ENCODE measurements around the gene GALNT8.

GRCh38 chr12:3315149-3315537 lies 175.9 kb upstream of the PRMT8 start:
- RAMPAGE, long total RNA: no peak
- RRBS: 2% methylated on average over 3 of the region's 11 CpGs

- RAMPAGE, long total RNA: no peak
- RRBS: no CpG with 5 or more reads among the region's 11 CpGs
Measured at GRCh38 chr12:3678944-3679484, 73.9 kb downstream of the CRACR2A start.

DNA sequence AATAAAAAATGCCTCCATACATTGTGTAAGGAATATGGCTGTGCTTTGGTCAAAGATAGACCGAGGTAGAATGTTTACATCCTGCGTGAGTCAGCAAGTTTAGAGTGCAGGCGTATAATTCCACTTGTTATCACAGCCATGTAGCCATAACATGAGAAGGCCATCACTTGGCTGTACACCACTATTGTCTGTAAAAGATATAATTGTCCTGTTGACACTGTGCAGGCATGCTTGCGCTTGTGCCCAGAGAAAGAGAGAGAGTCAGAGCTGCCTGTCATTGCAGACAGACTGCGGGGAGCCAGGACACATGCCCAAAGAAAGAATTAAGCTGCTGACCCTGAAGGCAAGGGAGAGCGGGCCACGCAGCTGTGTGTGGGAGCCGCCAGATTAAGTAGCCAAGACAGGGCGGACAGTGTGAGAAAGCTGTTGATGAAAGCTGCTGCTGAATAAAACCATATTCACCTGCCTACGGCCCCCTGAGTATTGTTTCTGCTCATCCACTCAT lies 68.3 kb downstream of the CRACR2A start:
- RAMPAGE, long total RNA: no peak
- RRBS: no CpG with 5 or more reads among the region's 10 CpGs

- RAMPAGE, long total RNA: no peak
- RRBS: no CpG with 5 or more reads among the region's 5 CpGs
Measured at GRCh38 chr12:3717933-3718642, 34.8 kb downstream of the CRACR2A start.

- RAMPAGE, long total RNA: no peak
- RRBS: no CpG with 5 or more reads among the region's 5 CpGs
Measured at GRCh38 chr12:3795515-3796059, 42.7 kb upstream of the CRACR2A start.

DNA sequence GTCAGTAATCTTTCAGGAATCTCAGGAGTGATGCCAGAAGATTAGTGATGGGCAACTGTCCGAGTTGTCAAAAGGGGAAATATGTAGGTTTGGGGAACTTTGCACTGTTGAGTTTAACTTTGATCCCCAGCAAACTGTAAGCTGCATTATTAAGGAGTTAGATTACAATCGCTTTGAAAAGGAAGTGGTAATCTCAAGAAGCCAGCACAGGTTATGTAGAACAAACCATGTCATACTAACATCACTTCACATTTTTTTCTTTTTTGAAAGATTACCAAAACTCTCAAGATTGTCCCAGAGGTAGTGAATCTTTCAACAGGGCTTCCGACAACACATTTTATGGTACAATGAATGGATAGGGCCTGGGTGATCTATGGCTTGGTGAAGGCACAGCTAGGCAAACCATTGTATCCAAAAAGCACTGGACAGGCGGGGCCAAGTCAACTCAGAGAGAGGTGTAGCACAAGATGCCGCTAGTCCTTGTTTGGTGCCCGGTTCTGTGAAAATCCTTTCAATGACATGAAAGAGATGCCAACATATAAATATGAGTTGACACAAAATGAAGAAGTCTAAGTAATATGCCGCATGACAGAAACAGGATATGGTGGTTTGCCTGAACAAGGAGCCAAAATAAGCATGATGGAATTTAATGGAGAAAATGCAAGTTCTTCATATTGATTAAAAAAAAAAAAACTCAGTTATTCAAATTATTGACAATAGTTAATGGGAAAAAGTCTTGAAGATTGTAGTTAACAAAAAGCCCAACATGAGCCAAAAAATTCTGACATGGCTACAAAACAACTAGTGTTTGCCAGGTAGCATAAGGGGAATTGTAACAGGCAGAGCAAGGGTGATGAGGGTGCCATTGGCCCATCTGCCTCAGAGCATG lies 24.4 kb upstream of the PARP11 start:
- RAMPAGE, long total RNA: no peak
- RRBS: no CpG with 5 or more reads among the region's 7 CpGs

DNA sequence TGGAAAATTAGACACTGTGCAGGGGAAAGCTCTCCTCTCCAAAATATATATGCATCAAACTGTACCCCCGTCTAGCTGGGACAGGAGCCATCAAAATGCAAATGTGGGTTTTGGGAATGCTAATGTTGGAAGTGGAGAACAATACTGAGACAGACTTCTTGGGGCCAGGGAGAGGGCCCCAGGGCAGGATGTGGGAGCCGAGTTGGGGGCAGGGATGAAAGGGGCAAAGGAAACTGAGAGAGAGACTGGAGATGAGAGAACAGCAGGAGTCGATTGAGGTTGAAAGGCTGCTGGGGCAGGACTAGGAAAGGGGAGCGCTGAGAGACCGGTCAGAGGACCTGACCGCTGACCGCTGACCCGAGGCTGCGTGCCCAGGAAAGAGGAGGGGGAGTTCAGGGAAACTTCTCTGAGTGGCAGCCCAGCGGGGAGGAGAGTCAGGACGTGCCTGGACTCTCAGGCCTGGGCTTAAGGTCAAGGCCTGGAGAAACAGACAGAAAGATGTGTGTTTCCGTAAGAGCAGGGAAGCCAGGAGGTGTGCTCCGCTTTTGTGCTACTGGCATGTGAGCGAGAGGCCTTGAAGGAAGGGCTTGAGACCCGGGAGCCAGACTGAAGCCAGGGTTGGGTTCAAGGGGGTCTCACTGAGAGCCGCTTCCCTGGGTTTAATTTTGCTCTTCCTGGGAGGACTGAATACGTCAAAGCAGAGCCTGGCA lies 152.4 kb upstream of the PARP11 start:
- RAMPAGE, long total RNA: no peak
- RRBS: no CpG with 5 or more reads among the region's 17 CpGs

GRCh38 chr12:4275967-4276518 lies 2.5 kb downstream of the CCND2 start:
- RAMPAGE, long total RNA: no peak
- RRBS: no CpG with 5 or more reads among the region's 14 CpGs

DNA sequence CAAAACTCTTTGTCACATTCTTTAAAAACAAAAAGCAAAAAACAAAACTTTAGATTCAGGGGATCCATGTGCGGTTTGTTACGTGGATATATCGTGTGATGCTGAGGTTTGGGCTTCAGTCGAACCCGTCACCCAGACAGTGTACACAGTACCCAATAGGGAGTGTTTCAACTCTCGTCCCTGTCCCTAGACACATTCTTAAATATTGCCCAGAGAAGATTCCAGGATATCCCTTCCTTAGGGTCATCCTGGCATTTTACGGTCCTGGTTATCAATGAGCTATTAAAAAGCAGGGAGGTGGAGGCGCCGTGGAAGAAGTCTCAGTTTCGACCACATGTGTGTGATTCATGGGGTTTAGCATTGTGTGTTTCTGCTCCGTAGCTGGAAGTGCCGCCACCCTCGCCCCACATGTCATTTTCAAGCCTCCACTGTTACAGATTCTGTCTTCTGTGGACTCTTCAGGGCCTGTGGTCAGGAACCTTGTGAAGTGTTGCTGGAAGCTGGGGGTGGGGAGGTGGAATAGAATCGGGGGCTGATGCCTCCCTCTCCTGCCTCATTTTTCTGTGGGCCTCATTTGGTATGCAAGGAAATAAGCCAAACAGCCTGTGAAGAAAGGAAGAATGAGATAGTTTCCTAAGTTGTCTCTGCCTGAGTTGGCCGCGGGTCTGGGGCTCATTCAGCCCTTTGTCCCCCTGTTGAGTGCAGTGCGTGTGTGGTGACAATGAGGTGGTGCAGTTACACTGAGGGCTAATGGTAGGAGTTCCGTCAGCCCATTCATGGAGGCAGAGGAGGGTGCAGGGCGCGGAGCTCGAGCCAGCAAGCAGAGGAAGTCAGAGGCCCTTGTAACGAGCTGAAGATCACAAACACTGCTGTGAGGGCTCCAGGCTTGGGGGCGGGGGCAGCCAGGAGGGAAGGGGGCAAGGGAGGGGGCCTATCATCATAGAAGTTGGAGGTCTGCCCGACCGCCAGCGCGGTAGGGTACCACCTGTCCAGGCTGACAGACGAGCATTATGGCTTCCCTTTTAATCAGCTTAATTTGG lies 20.1 kb downstream of the CCND2 start:
- RAMPAGE, long total RNA: no peak
- RRBS: no CpG with 5 or more reads among the region's 28 CpGs

DNA sequence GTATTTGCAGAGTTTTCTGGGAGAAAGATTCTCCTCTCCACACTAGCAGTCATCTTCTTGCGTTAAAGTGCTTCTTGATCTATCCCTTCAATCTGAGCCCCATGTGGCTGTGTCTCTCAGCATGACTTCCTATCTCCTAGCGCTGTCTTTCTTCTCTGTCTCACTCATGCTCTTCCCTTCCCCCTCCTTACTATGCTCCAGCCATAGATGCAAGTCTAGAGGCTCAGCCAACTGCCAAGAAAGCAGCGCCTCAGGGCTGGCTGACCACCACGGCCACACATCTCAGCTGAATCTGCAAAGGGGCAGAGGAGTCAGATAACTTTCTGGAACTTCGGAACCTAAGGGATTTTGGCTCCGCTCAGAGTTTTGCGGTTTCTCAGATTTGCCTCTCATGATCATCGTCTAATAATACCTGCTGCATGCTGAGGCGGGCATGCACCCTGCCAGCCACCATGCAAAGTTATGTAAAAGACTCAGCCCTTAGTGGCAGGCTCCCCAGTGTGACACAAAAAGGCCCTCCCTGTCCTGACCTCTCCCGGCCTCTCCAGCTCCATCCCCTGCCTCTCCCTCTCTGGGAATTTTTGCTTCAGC lies 5.0 kb upstream of the FGF6 start:
- RAMPAGE, long total RNA: no peak
- RRBS: no CpG with 5 or more reads among the region's 10 CpGs

- RAMPAGE, long total RNA: no peak
- RRBS: no CpG with 5 or more reads among the region's 5 CpGs
Measured at GRCh38 chr12:4488190-4488954, 42.8 kb upstream of the FGF6 start.

DNA sequence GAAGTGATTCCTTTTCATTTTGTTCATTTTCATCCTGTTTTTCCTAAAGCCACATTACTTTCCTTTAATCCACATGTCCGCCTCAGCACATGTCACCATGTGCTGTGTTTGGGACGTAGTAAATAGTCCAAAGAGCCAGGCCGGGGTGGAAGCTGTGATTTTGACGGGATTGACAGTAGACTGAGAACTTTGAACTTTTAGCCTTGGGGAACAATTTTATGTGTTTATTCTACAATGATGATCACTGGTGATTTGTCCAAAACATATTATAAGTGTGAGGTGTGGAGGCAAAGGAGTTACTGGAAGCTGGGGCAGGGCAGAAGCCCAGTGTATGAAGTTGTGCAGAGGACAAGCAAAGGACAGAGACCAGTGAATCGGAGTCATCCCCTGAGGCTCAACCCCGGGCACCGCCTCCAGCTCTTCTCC lies 1.2 kb upstream of the GALNT8 start:
- RAMPAGE, long total RNA: no peak
- RRBS: no CpG with 5 or more reads among the region's 7 CpGs

GRCh38 chr12:4719676-4720358 lies 383 bp upstream of the GALNT8 start:
- RAMPAGE, long total RNA: no peak
- RRBS: 73% methylated on average over 1 of the region's 13 CpGs

DNA sequence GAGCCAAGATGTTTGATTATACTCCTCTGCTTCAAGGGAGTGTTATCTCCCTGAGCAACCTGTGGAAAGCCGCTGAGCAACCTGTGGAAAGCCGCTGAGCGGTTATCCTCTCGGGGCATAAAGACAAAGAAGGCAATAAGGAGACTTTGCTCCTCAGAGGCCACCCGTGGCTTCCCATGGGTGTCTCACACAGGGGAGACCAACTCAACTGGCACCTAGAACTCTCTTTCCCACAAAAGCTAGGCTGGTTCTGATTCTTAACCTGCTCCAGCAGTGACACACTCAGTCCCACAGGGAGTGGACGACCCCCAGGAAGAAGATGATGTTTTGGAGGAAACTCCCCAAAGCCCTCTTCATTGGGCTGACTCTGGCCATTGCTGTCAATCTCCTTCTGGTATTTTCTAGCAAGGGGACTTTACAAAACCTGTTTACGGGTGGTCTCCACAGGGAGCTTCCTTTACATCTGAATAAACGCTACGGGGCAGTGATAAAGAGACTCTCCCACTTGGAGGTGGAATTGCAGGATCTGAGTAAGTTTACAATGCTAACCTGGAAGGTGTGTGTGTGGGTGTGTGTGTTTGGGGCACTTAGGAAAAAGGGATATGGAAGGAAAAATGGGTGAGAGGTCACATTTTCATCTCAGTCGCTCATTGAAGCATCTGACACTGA lies at the start of gene GALNT8:
TSS of gene GALNT8 (plus strand) at position 42 of the 669 bp plus-strand sequence.
- RAMPAGE, long total RNA: no peak
- RRBS: no CpG with 5 or more reads among the region's 10 CpGs

- RAMPAGE, long total RNA: no peak
- RRBS: no CpG with 5 or more reads among the region's 16 CpGs
Measured at GRCh38 chr12:4959870-4960570, 50.3 kb downstream of the KCNA1 start.

DNA sequence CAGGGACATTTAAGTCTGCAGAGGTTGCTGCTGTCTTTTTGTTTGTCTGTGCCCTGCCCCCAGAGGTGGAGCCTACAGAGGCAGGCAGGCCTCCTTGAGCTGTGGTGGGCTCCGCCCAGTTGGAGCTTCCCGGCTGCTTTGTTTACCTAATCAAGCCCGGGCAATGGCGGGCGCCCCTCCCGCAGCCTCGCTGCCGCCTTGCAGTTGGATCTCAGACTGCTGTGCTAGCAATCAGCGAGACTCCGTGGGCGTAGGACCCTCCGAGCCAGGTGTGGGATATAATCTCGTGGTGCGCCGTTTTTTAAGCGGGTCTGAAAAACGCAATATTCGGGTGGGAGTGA lies 78.1 kb downstream of the KCNA5 start:
- RAMPAGE, long total RNA: no peak
- RRBS: no CpG with 5 or more reads among the region's 18 CpGs

- RAMPAGE, long total RNA: no peak
- RRBS: no CpG with 5 or more reads among the region's 27 CpGs
Measured at GRCh38 chr12:5290262-5290813, 141.6 kb upstream of the NTF3 start.

GRCh38 chr12:5437633-5438180 lies 5.8 kb downstream of the NTF3 start:
- RAMPAGE, long total RNA: no peak
- RRBS: no CpG with 5 or more reads among the region's 11 CpGs

DNA sequence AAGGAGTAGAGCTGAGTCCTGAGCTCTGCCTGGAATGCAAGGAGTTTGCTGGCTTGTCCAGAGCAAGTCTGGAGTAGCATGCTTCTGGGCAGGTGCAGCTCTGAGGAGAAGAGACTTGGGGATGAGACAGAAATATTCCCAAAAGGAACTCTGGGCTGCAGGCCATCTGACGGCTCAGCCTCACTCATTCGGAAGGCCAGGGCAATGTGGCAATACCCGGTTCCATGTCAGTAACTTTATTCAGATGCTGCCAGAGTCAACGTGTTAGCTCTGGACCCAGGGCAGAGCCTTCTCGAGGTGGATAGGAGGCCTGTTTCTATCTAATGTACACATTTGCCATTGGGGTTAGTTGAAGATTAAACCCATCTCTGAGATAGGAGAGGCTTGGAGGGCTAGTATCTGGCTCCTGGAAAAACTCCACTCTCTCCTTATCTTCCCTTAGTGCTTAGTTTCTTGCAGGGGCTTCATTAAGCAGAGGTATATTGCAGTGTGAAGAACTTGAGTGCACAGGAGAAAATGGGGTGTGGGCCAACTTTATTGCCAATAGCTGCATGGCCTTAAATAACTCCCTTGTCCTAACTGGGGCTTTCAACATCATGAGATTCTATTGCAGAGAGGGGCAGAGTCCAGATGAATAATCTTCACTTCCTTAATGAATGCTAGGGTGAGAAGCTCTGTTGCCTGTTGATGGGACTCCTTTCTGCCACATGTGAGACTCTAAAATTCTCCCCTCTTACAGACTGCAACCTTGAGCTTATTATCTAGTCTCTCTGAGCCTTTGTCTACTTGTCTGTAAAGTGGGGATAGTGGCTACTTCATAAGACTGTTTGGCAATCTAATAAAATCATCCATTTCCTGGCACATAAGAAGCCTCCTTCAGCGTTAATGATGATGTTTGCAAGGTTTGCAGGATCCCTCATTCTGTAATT lies 65.7 kb downstream of the NTF3 start:
- RAMPAGE, long total RNA: no peak
- RRBS: no CpG with 5 or more reads among the region's 6 CpGs

- RAMPAGE, long total RNA: no peak
- RRBS: no CpG with 5 or more reads among the region's 13 CpGs
Measured at GRCh38 chr12:5976070-5976468, 31.0 kb upstream of the ANO2 start.

All from epithelial cell of alveolus of lung (primary cell).